Umbilical cord (tissue), 2 donors: Measurements from ENCODE around the genes APLNR, PRG3 and SELENOH.

DNA sequence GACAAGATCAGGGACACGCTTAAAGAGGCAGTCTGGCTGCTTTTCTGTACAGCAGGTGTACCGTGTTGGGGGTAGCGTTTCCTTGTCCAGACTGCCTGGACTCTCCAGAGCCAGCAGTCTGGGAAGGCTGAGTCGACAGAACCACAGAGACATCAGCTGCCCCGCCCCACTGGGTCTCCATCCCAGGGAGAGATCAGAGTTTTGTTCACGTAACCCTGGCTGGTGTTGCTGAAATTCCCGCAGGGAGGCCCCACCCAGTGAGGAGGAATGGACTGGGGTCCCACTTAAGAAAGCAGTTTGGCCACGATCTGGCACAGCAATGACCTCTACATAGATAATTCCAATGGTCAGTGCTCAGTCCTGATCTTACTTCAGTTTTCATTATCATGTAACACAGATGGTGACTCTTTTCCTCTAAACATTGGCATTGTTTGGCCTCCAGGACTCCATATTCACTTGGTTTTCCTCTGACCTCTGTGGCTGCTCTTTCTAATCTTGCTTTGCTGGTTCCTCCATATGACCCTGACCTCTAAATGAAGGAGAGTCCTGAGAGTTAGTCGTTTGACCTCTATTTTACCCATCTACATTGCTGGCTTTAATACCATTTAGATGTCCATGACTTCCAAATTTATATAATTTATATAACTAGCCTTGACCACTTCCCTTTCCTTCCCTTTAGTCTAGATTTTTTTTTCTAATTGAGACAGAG lies 89.6 kb upstream of the LRRC55 start:
- RAMPAGE, long total RNA: no peak

- RAMPAGE, long total RNA: no peak
These were observed 57.0 kb upstream of the LRRC55 start for GRCh38 chr11:57124340-57125592.

DNA sequence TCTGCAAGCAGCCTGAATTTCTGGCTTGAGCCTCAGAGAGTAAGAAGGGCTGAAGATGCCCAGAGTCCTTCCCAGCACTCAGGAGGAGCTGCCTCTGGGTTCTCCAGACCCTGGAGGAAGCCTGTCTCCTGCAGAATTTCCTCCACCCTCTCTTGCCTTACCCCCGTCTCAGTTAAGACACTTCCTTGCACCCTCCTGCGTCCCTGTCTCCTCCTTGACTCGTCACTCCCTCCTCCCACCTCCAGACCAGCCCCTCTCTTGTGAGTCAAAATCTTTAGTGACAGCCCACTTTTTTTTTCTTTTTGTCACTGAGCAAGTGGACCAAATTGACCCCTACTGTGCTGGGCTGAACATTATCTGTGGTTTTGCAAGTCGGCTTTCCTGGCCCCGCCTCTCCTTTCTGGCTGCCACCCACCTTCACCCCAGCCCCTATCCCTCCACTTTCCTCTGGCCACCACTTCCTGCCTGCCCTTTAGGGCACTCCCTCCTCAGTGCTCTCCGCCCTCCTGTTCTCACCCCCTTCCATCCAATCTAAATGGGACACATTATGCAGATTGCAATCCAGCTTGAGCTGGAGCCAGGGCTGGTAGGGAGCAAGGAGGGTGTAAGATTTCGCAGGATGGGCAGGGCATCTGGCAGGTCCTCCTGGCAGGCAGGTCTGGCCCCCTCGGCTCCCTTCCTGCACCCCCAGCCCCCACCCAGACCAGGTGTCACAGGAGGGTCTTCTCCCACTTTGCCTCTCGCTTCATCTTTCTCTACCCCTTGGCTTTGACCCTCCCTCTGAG lies at the start of gene APLNR:
APLNR (minus strand) TSS at position 179 of the 785 bp plus-strand sequence.
- RAMPAGE, long total RNA: no peak

DNA sequence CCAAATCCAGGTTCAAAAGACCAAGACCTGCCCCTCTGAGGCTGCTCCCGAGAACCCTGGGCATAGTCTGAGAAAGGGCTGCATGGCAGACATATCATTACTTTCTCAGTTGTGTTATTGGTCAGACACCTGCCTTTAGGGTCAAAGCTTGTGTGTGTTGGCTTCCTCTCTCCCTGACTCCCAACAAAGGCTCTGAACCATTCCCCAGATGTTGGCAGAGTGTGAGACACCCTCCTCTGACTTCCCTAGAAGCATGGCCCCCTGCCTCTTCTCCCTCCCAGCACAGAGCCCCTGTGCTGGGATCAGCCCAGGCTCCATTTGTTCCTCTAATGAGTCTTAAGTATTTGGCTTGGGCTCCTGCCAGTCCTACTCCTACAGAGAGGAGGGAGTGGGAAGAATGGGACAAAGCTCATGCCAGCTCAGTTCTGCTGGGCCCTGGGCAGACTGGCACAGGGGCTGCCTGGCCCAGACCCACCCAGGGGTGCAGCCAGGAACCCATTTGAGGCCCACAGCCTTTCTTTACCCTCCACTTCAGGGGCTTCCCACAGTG lies 30.2 kb downstream of the TNKS1BP1 start:
- RAMPAGE, long total RNA: no peak

DNA sequence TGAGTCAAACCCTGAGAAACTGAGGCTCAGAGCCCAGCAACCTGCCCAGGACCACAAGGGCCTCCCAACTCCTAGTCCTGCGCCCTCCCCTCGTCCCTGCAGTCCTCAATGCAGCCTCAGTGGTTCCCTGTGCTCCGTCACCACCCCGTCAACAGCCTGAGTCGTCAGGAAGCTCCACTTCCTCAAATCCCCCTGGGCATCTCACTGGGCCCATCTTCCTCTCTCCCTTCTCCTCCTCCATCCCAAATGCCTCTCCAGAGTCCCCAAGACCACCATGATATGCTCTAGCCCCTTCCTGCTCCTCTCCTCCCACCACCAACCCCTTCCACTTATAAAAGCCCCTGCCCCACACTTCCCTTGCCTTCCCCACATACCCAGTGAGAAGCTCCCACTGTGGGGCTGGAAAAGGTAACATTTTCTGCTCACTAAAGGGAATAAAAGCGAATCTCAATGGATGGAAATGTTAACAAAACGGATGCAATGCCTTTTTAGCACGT lies 17.5 kb downstream of the TNKS1BP1 start:
- RAMPAGE, long total RNA: no peak

GRCh38 chr11:57314995-57315513 lies 9.7 kb downstream of the TNKS1BP1 start:
- RAMPAGE, long total RNA: no peak

GRCh38 chr11:57321678-57322141 lies 3.0 kb downstream of the TNKS1BP1 start:
- RAMPAGE, long total RNA: no peak

GRCh38 chr11:57330716-57331229 lies 4.9 kb downstream of the SSRP1 start:
- RAMPAGE, long total RNA: no peak

- RAMPAGE, long total RNA: no peak
These were observed at the start of gene PRG3 for GRCh38 chr11:57380858-57381460. Gene PRG3, minus strand, starts transcription at chr11:57381150.

- RAMPAGE, long total RNA: no peak
These were observed 639 bp upstream of the SLC43A3 start for GRCh38 chr11:57427337-57428182.

DNA sequence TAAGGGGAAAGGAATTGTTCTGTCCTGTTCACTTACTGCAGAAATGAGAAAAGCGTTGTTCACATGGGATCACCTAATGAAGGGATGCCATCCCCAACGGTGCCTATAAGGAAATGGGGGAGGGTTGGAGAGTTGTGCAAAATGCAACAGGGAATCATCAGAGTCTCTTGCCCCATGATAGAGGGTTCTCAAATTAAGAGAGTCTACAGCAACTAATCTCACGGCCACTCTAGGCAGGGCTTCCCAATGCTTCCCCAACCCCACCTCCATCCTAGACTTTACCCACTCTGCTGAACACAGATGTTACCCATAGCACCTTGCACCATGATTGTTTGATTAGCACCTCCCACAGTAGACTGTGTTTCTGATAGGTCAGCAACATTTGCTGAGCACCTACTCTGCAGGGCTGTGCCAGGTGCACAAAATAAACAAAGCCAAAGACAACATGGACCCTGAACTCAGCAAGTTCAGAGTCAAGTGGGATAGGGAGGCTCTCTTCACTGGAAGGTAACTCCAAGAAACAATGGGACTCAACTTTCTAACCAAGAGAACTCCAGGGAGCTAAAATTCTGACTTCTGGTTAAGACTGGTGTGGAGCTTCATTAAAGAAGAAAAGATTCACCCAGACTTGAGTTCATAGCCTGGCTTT lies 6.9 kb upstream of the RTN4RL2 start:
- RAMPAGE, long total RNA: no peak

- RAMPAGE, long total RNA: no peak
These were observed 16.6 kb downstream of the RTN4RL2 start for GRCh38 chr11:57476811-57477383.

- RAMPAGE, long total RNA: no peak
These were observed 22.5 kb downstream of the RTN4RL2 start for GRCh38 chr11:57482390-57483701.

DNA sequence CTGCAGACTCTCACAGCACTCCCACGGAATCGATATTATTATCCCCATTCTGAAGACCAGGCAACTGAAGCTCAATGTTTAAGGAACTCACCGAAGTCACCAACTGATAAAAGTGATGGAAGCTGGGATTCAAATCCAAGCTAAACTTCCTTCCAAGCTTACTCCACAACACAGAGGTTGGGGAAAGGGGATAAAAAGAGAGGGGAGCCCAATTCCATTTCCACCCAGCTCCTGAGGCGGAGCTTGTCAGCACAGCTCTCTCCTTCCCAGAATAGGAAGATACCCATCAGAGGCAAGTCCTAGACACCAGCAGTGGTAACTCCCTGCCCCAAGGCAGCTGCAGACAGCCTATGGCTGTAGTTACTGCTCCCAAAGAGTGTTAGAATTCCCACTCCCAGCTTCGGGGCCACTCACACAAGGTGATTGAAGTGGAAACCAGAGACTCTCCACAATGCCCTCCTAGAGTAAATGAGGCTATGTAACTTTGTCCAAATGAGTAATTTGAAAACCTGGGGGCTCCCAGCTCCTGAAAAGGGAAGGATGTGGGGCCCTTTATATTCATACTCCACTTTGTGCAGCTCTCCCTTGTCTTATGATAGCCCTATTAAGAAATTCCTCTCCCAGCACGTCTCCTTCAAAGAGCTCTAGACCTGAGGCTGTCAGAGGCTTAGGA lies 2.3 kb downstream of the SLC43A1 start:
- RAMPAGE, long total RNA: no peak

DNA sequence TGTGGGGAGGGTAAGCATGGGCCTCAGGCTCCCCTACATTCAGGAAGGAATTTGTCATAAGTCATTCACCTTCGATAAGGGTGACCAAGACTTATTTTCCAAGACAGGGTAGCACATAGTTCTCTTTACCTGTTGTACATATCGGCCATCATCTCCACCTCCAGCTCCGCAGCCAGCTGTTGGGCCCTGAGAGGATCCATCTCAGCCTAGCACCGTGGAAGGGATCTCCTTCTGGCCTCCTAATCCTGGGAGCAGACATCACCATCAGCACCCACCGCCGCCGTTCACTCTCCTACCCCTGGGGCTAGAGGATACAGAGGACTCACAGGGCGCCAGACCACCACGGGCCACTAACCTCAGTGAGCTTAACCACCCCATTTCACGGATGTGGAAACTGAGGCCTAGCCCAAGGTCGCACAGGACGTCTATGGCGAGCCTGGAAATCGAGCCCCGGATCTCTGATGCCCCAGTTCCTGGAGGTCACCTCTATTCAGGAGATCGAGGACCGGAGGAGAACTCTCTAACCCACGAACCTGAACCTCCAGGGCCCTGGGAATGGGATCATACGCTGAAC lies 477 bp downstream of the TIMM10 start:
- RAMPAGE, long total RNA: no peak

DNA sequence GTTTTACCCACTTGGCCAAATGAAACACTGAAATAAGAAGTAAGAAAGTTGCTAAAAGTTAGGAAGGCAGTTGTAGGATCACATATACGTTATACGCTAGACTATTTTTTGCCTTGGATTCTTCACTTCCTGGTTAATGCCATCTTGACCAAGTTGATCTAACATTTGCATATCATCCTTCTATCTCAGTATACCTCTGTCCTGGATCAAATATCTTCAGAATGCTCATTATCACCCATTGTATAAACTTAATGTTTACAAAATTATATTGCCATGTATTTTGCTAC lies 893 bp downstream of the ZDHHC5 start:
- RAMPAGE, long total RNA: no peak

- RAMPAGE, long total RNA: no peak
These were observed 8.4 kb downstream of the MED19 start for GRCh38 chr11:57703363-57704204.

- RAMPAGE, long total RNA: start-site peak on the plus strand at chr11:57741460-57741575, 180 and 109 reads in 2 replicates
These were observed at the start of gene SELENOH for GRCh38 chr11:57741079-57741781. Gene SELENOH, plus strand, starts transcription at chr11:57741491.

- RAMPAGE, long total RNA: no peak
These were observed 2.1 kb downstream of the CTNND1 start for GRCh38 chr11:57763593-57764174.

GRCh38 chr11:57833073-57833461 lies 71.5 kb downstream of the CTNND1 start:
- RAMPAGE, long total RNA: no peak